ENCODE data around the gene C5.

DNA sequence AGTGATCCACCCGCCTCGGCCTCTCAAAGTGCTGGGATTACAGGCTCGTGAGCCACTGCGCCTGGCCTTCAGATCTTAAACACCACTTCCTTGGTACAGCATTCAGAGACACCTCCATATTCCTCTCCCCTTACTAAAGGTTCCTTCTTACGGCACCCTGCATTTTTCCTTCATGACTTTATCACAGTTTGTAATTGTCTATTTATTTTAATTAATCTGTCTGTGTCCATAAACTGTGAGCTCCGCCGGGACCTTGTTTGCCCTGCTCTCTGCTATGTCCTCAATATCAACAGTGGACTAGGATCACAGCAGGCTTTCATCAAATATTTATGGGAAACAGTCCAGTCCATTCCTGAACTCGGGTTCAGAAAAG lies 697 bp upstream of the ATP6V1G1 start:
- RRBS: no CpG with 5 or more reads among the region's 8 CpGs

DNA sequence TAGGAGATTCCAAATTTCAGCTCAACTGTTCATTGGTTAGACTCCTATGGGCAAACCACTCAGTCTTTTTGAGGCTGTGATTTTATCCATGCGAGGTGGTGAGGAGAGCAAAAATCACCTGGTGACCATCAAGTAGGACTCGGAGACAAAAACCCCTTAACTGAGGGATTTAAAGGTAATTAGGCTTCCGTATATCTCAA lies 90.3 kb downstream of the TNC start:
- RRBS: no CpG with 5 or more reads among the region's 3 CpGs

DNA sequence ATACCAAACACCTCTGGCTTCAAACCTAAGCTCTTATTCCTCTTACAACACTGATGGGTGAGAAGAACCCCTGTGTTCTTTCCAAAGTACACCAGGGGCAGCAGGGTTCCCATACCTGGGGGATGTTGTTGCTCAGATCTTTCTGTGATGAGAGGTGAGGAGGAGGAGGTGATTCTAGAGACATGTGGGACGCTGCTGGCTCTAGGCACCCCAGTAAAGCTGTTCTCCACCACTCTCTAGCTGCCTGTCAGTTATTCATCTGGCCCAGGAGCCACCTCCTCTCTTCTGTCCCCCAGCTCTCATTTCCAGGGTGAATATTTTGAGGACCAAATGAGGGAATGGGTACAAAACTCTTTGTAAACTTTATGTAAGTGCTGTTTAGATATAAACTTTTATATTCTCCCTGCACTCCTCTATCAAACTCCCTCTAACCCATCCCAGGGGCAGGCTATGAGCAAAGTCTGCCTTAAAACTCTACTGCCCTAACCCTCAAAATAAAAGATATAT lies 754 bp downstream of the TNC start:
- RRBS: no CpG with 5 or more reads among the region's 1 CpG

GRCh38 chr9:115395231-115395938 lies 277.4 kb upstream of the TNC start:
- RRBS: no CpG with 5 or more reads among the region's 2 CpGs

GRCh38 chr9:116316624-116317247 lies 163.1 kb downstream of the PAPPA start:
- RRBS: no CpG with 5 or more reads among the region's 4 CpGs

DNA sequence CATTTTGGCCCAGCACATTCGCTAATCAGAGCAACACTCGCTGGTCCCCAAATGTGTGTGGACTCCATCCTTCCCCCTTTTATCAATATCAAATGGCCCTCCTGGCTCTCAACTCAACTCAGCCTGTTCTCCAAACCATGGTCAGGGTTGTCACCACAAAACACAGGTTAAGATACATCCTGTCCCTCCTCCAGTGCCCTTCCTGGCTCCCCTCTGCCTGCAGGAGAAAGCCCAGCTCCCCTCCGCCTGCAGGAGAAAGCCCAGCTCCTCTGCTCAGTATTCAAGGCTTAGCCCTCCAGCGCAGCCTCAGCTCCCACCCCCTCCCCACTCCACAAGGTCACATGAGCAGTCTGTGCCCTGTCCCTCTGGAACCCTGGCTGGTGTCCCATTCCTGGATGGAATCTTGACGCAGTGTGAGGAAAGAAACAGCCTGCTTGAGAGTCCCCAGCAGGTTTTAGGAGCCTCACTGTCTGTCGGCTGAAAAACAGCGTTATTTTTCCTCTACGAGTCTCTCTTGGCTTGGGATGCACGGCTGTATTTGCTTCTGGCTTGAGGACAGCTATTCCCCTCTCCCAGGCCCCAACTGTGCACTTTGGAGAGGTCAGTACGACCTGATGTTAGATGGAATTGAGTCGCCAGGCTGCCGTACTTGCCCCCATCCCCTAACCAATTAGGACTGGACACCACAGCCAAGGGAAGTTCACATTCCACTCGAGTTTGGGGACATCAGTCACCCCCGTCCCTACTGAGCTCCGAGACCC lies 210.2 kb upstream of the TRIM32 start:
- RRBS: no CpG with 5 or more reads among the region's 15 CpGs

DNA sequence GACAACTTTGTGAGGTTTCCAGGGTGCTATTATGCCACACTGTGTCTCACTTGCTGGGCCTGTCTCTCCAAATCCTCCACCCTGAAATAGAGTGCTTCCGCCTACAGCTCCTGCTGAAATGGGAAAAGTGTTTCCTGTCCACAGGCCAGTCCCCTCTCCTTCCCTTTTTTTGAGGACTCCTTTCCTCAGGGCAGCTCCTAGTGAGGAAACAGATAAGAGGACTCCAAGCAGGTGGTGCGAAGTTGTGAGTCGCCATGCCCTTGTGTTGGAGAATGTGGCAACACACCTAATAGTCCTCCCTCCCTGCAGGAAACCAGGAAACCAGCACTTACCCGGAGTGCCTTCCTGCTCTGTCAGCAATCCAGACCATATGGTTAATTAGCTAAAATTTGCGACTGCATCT lies 69.8 kb downstream of the TRIM32 start:
- RRBS: no CpG with 5 or more reads among the region's 5 CpGs

DNA sequence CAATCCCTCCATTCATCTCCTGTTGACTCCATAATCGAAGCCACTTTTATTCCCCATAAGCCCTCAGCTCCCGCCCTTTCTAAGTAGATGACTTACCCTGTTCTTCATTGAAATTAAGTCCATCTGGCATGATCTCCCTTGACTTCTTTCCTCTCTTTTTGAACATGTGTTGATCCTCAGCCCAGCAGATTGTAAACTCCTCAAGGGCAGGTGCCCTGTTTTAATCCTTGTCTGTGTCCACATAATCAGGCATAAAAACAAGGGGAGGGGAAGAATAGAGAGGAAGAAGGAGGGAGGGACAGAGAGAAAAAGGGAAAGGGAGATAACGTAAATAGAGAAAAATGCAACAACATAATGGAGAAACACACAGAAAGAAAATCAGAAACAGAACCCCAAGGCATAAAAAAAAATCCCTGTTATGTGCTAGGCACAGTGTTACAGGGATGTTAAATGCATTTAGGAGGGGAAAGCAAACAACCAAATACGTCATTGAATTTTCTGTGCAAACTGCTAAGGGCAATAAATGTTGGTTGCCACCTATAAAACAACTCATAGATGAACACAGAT lies 51.1 kb upstream of the ASTN2 start:
- RRBS: no CpG with 5 or more reads among the region's 4 CpGs

DNA sequence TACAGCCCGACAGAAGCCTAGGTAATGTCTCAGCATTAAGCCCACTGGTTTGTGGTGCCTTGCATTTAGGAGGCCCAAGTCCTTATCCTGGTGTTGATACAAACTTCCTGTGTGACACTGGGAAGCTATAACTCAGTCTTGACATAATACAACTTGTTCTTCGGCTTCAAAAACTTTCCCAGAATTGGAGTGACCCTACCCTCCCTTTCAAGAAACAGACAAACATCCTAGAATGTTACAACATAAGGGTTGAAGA lies 21.1 kb downstream of the TLR4 start:
- RRBS: no CpG with 5 or more reads among the region's 2 CpGs

- RRBS: no CpG with 5 or more reads among the region's 18 CpGs
These were observed 193.6 kb downstream of the CDK5RAP2 start for GRCh38 chr9:120386084-120387123.

DNA sequence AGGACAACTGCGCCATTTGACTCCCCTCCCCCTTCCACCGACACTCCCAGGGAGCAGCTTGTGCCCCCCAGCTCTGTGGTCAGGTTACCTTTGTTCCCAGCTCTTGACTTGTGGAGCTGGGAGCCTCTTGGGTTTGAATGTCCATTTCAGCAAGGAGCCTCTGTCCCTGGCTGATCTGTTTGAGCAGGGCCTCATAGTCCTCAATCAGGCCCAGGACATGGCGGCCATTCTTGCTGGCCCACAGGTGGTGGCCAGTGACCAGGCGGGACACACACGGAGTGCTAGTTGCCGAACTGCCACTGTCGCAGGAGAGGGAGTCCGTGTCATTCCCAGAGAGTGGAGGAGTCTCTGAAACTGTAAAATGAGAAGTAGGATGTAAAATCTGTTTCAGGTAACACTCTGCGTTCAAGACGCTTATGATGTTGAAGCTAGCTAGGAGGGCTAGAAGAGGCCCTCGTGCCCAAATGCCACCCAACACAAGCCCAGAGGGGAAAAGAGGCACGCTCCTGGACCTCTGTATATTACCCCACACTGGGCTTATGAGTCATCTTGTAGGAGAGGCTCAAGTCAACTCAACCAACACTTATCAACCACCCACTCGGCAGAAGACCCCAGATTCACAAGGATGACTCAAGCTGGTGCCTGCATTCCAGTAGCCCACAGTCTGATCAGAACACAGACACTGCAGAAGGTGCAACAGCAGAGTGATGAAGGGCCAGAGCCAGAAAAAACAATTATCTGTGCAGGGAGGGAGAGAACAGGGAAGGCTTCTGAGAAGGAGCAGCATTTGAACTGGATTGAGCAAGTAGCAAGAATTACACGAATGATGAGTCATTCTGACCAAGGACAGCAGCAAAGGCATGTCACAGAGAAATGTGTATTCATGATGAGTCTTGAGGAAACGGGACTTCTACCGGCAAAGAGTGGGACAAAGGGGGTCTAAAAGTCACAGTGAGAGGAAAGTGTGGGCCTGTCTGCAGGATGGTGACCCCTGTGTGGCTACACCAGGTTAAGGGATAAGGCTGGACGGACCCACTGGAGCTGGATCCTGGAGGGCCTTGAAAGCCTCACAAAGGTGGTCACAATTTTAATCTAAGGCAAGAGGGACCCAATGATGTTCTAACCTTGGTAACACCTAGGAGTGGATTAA lies 176.9 kb downstream of the CDK5RAP2 start:
- RRBS: no CpG with 5 or more reads among the region's 17 CpGs

- RRBS: no CpG with 5 or more reads among the region's 1 CpG
These were observed 55.1 kb downstream of the CDK5RAP2 start for GRCh38 chr9:120524854-120525197.

DNA sequence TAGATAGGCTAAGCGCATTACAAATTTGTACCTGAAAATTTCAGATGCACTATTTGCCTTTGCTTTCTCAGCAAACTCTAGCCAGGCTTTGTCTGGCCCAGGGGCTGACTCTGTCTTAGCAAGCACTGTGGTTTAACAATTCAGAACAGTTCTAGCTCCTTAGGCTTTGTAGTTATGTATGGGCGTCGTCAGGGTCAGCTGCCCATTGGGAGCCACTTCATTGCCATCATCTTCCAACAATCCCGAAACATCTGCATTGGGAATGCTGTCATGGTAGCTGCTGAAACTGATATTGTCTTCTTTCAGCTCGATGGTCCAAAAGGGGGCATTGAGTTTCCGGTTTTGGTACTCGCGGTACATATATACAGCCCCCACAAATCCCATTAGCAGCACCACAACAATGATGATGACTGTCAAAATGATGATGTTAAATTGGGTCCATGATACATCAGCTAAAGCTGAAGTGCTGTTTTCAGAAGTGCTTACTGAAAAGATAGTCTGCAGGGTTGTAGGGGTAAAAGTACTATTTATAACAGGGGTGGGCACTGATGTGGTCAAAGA lies 25.1 kb upstream of the CDK5RAP2 start:
- RRBS: no CpG with 5 or more reads among the region's 8 CpGs

DNA sequence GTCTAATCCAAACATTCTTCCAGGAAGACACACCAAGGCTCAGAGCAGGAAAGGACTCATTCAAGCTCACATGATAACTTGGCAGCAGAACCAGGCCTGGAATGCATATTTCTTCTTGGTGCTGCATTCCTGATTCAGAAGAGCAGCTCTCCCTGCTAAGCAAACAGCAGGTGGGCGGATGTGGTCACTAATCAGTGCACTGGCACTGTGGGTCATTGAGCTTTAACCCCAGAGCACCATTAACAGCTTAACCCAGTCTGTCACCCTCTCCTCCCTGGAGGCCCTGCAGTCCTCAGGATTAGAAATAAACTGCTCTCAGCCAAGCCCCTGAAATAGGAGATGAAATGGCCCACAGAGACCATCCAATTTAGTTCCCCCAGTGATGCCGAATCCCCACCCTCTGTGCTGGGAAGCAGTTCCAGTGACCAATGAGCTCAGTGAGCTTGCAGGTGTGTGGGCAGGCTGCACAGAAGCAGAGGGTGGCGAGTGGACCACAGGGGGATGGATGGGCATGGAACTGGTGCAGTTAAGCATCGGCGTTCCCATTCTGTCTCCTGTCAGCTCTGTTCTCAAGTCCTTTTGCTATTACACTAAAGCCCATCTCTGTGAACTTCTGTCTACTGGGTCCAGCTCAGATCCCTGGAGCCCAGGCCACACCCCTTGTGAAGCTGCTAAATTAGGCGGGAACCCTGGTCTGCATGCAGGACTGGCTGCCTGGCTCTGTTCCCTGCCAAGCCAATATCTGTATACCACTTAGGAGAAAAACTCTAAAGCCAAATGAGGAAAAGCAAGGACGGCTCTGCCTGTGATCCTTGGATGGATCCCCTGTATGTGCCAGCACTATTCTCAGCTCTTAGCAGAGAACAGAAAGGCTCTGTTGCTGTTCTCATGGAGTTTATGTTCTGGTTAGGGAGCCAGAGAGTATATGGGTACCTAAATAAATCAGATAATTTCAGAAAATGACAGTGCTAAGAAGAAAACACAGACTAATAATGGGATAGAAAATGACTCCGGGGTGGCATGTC lies 16.7 kb upstream of the MEGF9 start:
- RRBS: no CpG with 5 or more reads among the region's 8 CpGs

- RRBS: no CpG with 5 or more reads among the region's 1 CpG
These were observed 2.0 kb upstream of the PSMD5 start for GRCh38 chr9:120844634-120845277.

DNA sequence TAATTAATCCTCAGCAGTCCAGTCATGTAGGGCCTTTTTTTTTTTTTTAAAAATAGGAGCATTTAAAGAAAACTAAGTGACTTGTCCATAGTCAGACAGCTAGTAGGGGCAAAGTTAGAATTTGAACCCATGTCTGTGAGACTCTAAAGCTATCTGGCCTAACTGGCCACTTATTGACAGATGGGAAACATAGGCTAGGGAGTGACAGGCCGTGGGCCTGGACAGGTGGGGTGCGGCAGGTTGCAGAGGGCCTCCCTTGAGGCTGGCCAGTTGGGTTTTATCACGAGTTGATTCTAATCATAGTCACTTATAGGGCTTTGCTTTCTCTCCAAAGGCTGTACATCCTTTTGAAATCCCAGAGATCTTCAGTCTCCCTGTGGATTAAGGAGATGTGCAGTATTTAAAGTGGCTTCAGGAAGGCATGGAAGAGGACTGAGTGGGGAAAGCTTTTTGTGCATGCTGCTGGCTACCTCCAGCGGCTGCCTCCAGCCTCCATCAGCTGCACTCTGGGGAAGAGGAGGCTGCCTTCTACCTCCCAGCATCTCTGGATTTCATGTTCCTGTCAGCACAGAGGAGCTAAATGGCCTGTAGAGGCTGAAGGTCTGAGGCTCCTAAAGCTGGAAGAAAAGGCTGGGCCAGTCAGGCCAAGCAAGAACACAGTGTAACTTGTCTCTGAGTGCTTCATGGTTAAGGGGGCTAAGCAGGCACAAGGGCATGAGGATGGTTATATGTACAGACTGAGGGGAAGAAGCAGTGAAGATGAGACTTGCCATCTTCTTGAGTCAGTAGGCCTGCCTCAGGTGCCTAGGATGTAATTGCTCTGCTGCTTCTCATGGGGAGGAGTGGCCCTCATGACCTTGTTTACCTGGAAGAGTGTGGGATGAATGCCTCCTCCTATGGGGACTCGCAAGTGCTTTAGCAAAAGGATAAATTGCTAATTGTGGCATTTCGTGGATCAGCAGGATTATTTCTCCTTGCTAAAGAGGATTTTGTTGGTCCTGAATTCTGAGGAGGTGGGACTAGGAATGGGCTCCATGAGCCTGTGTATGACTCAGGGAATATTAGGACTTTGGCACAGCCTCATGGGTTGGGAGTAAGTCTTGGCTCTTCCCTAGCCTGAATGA lies 8.5 kb upstream of the PSMD5 start:
- RRBS: no CpG with 5 or more reads among the region's 6 CpGs

- RRBS: no CpG with 5 or more reads among the region's 7 CpGs
These were observed at the start of gene C5 for GRCh38 chr9:121049858-121051052. C5 (minus strand) TSS chr9:121050275.

- RRBS: no CpG with 5 or more reads among the region's 2 CpGs
These were observed 60.4 kb downstream of the RAB14 start for GRCh38 chr9:121141140-121141804.

GRCh38 chr9:121182272-121182873 lies 19.3 kb downstream of the RAB14 start:
- RRBS: no CpG with 5 or more reads among the region's 4 CpGs